ENCODE results near the genes EID1 and GALK2.

DNA sequence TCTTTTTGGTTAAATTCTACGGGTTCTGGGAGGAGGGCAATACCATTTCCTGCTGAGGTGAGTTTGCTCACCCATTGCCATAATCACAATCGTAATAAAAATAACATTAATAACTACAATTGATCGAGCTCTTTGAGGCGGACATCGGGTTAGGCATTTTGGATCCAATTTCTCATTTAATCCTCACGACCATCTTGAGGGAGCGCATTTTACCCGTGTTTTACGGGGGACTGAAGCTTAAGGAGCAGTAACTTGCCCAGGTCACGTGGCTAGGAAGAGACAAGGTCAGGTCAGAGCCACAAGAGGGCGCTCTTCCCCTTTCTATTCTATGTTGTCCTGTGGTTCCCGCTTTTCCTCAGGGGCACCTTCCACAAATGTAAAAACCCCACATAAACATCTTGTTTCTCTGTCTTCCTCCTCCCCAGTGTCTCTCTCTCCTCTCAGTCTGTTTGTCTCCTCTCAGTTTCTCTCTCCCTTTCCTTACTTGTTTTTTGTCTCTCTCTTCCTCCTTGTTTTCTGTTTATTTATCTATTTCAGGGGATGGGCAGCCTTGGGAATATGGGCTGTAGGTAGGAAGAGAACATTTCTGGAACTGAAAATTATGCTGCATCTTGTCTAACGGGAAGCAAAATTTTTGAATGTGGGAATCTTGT, 70.8 kb downstream of the SQOR start:
- PRO-cap = unidirectional peak, minus-strand start at position 232 of the sequence
- RRBS, 2 experiments = no CpG with 5 or more reads among the region's 13 CpGs

- PRO-cap = no peak
- RRBS, 2 experiments = no CpG with 5 or more reads among the region's 5 CpGs
Measured at GRCh38 chr15:45919650-45920038, 284.8 kb downstream of the SQOR start.

- PRO-cap = no peak
- RRBS, 2 experiments = no CpG with 5 or more reads among the region's 7 CpGs
Measured at GRCh38 chr15:46079743-46080421, 445.1 kb downstream of the SQOR start.

- PRO-cap = no peak
- RRBS, 2 experiments = no CpG with 5 or more reads among the region's 8 CpGs
Measured at GRCh38 chr15:47299874-47300564, 417.3 kb upstream of the SEMA6D start.

DNA sequence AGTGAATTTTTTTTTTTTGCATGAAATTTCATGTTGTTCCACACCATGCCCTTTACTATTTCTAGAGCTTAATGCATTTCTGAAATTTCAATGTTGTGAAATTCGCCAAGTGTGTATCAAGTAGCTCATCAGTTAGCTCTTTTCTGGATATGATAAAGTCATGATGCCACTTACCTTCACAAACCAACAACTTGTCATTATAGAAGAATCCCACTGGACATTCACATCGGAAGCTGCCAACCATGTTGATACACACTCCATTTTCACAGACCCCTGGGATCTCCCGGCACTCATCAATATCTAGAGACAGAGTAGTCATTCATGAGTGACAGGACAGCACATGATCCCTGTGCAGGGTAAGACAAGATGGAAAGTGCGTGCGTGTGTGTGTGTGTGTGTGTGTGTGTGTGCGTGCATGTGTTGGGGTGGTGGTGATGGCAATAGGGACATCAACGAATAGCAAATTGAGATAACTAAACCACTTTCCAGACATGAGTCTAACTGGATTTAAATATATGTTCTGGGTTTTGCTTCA, 125.3 kb downstream of the DUT start:
- PRO-cap = no peak
- RRBS, 2 experiments = no CpG with 5 or more reads among the region's 7 CpGs

- PRO-cap = no peak
- RRBS, 2 experiments = no CpG with 5 or more reads among the region's 7 CpGs
Measured at GRCh38 chr15:48465386-48465941, 134.2 kb downstream of the DUT start.

DNA sequence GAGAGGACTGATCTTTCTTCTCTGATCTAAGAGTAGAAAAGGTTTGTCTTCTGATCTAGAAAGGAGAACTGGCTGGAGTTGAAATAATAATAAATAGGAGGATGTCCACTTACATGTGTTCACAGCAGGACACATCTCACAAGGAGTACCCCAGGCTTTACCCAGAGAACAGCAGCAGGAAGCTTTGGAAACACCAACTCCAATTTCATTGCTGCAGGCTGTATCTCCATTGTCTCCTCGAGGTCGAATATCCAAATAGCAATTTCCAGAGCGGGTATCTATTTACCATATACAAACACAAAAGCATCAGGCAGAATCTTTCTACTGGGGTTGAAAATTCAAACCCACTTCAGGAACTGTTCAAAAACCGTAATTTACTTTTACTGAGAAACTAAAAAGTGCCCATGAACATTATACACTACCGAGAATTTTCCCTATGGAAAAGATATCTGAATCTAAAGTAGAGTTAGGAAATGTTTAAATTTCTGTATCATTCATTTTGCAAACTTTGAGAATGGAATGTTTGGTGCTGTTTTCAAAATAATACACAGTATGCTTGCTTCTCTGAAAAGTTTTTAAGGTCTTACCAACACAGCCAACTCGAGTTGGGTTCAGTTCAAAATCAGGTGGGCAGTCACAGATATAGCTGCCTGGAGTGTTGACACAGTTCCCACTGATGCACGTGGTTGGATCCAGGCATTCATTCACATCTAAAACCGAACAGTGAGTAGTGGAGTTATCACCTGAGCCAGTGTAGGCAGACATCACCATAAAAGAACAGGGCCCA, 136.8 kb downstream of the DUT start:
- PRO-cap = no peak
- RRBS, 2 experiments = no CpG with 5 or more reads among the region's 8 CpGs

- PRO-cap = no peak
- RRBS, 2 experiments = no CpG with 5 or more reads among the region's 4 CpGs
Measured at GRCh38 chr15:48610593-48611080, 34.9 kb downstream of the FBN1 start.

GRCh38 chr15:48877824-48879082, at the start of gene EID1:
Gene EID1, plus strand, starts transcription at chr15:48878134.
- PRO-cap = bidirectional peak, plus-strand start at chr15:48878134, minus-strand start at chr15:48878009; bidirectional peak, plus-strand start at chr15:48878431, minus-strand start at chr15:48878338
- RRBS, 2 experiments = no CpG with 5 or more reads among the region's 65 CpGs

GRCh38 chr15:49169775-49170782, at the start of gene GALK2:
Gene GALK2, plus strand, starts transcription at chr15:49170247.
- PRO-cap = bidirectional peak, plus-strand start at chr15:49170286, minus-strand start at chr15:49170130
- RRBS, 2 experiments = 2% methylated on average over 4 of the region's 32 CpGs

GRCh38 chr15:50066322-50066637, 52.8 kb downstream of the ATP8B4 start:
- PRO-cap = no peak
- RRBS, 2 experiments = no CpG with 5 or more reads among the region's 3 CpGs

GRCh38 chr15:50137272-50137838, 18.3 kb upstream of the ATP8B4 start:
- PRO-cap = no peak
- RRBS, 2 experiments = no CpG with 5 or more reads among the region's 8 CpGs

- PRO-cap = no peak
- RRBS, 2 experiments = no CpG with 5 or more reads among the region's 11 CpGs
Measured at GRCh38 chr15:50210374-50211061, 28.5 kb downstream of the SLC27A2 start.

DNA sequence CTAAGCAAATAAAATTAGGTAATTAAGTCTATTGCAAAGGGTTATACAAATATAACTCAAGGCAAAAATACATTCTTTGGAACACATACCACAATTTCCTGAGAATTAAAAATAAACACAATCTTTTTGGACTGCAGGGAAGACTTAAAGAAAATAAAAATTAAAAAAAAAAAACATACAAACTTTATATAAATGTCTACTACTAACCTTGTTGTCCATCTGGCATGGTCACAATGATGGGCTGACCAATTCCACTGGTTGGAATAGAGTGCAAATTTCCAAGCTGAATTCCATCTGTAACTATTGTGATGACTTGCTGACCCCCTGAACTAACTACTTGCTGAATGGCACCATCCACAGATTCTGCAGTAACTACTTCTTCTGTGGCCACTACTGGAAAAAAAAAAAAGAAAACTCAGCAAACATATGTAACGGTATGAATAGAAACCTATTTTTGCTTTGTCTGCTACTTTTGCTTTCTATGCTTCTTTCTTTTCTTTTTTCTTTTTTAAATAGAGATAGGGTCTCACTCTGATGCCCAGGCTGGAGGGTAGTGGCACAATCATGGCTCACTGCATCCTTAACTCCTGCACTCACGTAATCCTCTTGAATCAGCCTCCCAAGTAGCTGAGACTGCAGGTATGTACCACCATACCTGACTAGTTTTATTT, 23.9 kb upstream of the HDC start:
- PRO-cap = no peak
- RRBS, 2 experiments = no CpG with 5 or more reads among the region's 2 CpGs

- PRO-cap = bidirectional peak, plus-strand start at chr15:50354244, minus-strand start at chr15:50353954; bidirectional peak, plus-strand start at chr15:50354319, minus-strand start at chr15:50354310; bidirectional peak, plus-strand start at chr15:50354379, minus-strand start at chr15:50354337; bidirectional peak, plus-strand start at chr15:50354605, minus-strand start at chr15:50354585
- RRBS, 2 experiments = under 1% methylated on average over 13 of the region's 53 CpGs
Measured at GRCh38 chr15:50353860-50354629, 953 bp downstream of the GABPB1 start.

DNA sequence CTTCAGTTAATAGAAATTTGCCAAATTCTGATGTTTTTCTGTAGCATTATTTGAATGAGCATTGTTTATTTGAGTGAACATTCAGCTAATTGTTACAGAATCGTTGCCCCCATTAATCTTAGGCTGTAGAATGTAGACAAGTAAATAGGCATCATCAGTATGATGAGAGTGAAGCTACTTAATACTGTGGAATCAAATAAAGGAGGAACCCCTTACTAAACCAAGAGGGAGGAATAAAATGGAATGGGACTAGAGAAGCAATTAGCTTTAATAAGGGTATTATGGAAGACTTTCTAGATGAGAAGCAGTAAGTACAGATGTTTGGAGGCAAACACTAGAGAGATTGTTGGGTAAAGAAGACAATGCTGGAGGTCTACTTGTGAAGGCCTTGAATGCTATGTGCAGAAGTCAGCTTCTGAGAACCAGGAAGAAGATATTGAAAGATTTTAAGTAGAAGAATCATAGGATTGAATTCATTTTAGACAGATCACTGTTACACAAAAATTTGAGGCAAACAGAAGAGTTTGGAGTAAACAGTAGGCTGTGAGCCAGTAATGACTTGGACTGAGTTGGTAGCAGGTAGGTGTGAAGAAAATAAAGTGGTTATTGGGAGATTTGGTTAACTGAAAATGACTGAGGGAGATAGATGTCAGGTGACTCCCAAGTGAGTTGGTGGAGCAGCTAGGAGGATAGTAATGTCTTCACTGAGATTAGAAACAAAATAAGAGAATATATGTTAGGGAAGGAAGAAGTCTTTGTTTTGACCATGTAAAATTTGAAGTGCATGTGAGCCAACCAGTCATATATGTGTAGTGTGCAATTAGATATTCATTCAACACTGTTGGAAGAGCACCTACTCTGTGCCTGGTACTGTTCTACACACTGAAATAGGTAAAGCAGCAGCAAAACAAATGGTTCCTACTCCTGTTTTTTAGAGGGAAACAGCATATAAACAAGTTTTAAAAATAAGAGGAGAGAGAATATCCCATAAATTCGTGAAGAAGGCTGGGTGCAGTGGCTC, 1.7 kb upstream of the GABPB1 start:
- PRO-cap = no peak
- RRBS, 2 experiments = no CpG with 5 or more reads among the region's 2 CpGs

GRCh38 chr15:50560319-50560895, 13.9 kb upstream of the USP50 start:
- PRO-cap = no peak
- RRBS, 2 experiments = no CpG with 5 or more reads among the region's 1 CpG

- PRO-cap = no peak
- RRBS, 2 experiments = no CpG with 5 or more reads among the region's 3 CpGs
Measured at GRCh38 chr15:50574394-50575153, 28.1 kb upstream of the USP50 start.

DNA sequence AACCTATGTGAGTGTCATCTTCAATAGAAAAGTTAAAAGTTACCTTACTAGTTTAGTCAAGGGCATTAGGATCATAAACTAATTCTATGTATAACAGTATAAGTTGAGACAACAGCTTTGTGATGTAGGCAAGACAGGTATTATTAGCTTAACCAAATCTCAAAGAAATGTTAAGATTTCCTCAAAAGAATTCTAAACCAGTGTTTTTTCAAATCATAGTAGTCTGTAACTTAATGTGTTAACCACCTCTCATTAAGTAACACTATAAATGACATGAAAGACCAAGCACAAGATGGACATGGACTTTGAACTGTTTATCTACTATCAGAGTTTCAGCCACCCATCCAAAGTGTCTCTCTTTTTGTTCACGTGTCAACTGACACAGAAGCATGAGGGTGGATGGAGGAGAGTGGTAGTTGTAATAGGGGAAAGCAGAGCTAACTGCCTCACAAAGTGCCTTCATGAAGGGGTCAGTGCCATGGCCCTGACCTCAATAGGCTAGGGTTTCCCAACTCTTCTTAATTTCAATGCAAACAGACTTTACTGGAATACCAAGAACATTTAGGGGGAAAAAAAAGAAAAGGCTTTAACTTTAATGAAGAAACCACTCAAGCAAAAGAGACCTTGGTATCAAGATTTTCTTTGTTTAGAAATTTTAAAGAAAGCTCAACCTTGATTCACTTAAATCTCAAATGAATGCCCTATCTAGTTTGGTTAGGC, 32.1 kb upstream of the TRPM7 start:
- PRO-cap = no peak
- RRBS, 2 experiments = no CpG with 5 or more reads among the region's 1 CpG

GRCh38 chr15:51098117-51098535, 3.4 kb upstream of the TNFAIP8L3 start:
- PRO-cap = no peak
- RRBS, 2 experiments = no CpG with 5 or more reads among the region's 3 CpGs

Data from HEK293 (cell line).